ENCODE measurements around the gene BFAR.

DNA sequence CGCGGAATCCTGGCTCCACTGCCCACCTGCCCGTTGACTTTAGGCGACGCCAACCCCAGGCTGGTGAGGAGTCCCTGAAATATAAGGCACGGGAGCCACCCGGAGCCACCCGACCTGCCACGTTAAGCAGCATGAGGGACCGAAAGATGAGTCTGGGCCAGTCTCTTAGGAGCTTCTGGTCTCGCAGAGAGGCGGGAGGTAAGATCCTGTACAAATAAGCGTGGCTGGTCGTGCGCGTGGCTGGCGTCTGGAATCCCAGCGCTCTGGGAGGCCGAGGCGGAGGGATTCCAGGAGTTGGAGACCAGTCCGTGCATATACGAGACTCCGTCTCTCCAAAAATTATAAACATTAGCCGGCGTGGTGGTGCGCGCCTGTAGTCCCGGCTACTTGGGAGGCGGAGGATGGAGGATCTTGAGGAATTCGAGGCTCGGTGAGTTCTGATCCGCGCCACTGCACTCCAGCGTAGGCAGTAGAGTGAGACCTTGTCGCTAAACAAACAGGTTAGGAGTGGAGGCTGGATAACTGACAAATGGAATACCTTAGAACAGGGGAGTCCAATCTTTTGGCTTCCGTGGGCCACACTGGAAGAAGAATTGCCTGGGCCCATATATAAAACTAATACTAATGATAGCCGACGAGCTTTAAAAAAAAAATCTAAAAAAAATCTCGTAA lies 684 bp upstream of the RSL1D1 start:
- PRO-cap = no peak
- RAMPAGE, long total RNA, 5 experiments = no peak in any of the 5 experiments
- RRBS = 0% methylated on average over 4 of the region's 39 CpGs

DNA sequence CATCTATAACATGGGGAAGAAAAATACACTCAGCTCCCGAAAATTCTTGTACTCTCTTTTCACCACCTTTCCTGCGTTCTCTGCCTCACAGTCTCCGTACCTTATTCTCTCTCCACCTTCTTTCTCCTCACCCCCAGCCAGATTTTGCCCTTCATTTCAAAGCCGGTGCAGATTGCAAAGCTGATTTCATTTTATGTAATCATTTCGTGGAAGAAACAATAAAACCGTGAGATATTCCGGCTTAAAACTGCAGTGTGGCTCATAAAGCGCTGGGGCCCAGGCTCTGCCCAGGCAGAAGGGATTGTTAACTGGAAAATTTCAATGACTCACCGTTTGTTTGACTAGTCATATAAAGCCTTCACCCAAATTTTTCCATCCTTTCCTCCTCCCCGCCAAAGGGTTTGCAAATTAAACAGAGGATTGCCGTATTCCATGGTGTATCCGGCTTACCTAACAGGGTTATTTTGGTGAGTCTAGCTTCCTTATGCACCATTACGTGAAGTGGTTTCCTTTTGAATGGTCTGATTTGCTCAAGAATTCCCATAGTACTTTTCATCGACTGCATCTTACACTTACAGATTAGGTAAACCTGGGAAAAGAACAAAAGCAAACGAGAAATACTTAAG lies 756 bp upstream of the GSPT1 start:
- PRO-cap = bidirectional peak, plus-strand start at position 406 of the sequence, minus-strand start at position 323 of the sequence
- RAMPAGE, long total RNA, 5 experiments = no peak in any of the 5 experiments
- RRBS = 5% methylated on average over 3 of the region's 15 CpGs

DNA sequence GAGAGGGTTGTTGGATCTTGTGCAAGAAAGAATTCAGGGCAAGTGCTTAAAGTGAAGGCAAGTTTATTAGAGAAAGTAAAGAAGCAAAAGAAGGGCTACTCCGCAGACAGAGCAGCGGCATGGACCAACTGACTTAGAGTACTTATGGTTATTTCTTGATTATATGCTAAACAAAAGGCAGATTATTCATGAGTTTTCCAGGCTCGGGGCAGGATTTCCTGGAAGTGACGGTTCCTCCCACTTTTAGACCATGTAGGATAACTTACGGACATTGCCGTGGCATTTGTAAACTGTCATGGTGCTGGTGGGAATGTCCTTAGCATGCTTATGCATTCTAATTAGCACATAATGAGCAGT lies 164.8 kb downstream of the SNX29 start:
- PRO-cap = no peak
- RAMPAGE, long total RNA, 5 experiments = no peak in any of the 5 experiments
- RRBS = no CpG with 5 or more reads among the region's 6 CpGs

DNA sequence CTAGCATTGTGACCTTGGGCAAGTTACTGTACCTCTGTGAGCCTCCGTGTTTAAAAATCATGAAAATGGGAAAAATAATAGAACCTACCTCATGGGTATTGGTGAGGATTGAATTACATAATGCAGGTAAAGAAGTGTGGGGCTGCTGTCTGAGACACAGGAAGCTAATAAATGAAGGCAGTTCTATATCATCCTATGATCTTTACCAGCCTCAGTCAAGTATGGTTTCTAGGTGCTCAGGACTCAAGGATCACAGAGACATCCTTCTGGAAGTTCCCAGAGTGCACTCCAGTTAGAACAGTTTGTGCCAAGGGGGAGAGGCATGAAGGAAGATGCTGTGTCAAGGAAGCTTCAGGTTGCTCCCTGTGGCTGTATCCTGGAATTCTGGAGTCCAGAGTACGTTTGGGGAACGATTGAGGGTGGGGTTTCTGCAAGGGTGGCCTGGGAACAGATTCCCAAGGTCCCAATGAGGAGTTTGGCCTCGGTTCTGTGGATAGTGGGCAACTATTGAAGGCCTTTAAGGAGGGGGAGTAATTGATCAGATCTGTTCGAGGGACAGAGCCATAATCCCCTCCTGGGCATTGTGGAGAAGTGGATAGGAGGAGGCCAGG lies 173.2 kb downstream of the SNX29 start:
- PRO-cap = no peak
- RAMPAGE, long total RNA, 5 experiments = start-site peak on the plus strand in 2 of 5 experiments, centred at positions 245 to 494 of the sequence, 6 reads per replicate
- RRBS = no CpG with 5 or more reads among the region's 5 CpGs

DNA sequence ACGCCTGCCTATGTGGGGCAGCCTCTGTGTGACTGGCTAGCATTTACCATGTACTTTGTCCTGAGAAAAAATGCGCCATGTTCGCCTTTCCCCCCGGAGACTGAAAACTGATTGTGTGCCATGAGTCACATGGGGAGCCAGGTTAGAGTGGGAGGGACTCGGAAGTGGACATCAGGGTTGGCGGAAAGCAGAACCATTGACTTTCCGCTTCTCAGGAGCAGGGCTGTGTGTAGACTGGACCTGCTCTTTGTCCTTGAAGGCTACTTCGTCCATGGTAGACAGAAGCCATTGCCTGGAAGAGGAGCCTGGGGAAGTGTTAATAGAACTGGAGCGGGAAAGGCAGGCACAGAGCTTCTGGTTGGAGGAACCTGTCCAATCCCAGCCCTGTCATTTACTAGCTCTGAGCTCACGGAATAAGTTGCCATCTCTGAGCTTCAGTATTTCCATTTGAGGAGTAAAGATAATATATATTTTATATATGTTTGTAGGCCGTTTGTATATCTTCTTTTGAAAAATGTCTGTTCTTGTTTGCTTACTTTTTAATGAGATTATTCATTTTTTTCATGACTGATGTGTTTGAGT lies 235.7 kb downstream of the SNX29 start:
- PRO-cap = no peak
- RAMPAGE, long total RNA, 5 experiments = start-site peak on the plus strand in 1 of 5 experiments, centred at position 83 of the sequence, 5 reads per replicate
- RRBS = no CpG with 5 or more reads among the region's 11 CpGs

- PRO-cap = no peak
- RAMPAGE, long total RNA, 5 experiments = no peak in any of the 5 experiments
- RRBS = no CpG with 5 or more reads among the region's 14 CpGs
Observed at GRCh38 chr16:12541399-12542092, 262.1 kb downstream of the CPPED1 start.

GRCh38 chr16:12544089-12544605 lies 259.5 kb downstream of the CPPED1 start:
- PRO-cap = no peak
- RAMPAGE, long total RNA, 5 experiments = no peak in any of the 5 experiments
- RRBS = 75% methylated on average over 5 of the region's 10 CpGs

- PRO-cap = no peak
- RAMPAGE, long total RNA, 5 experiments = no peak in any of the 5 experiments
- RRBS = no CpG with 5 or more reads among the region's 6 CpGs
Observed at GRCh38 chr16:12771126-12771710, 32.5 kb downstream of the CPPED1 start.

- PRO-cap = no peak
- RAMPAGE, long total RNA, 5 experiments = start-site peak on the plus strand in 1 of 5 experiments, at chr16:13935205-13935989 at its widest, 11 reads per replicate
- RRBS = no CpG with 5 or more reads among the region's 14 CpGs
Observed at GRCh38 chr16:13935450-13935940, 15.5 kb downstream of the ERCC4 start.

GRCh38 chr16:13995310-13995623 lies 75.3 kb downstream of the ERCC4 start:
- PRO-cap = no peak
- RAMPAGE, long total RNA, 5 experiments = no peak in any of the 5 experiments
- RRBS = no CpG with 5 or more reads among the region's 1 CpG

GRCh38 chr16:14087935-14088602 lies 16.9 kb downstream of the MRTFB start:
- PRO-cap = no peak
- RAMPAGE, long total RNA, 5 experiments = no peak in any of the 5 experiments
- RRBS = no CpG with 5 or more reads among the region's 7 CpGs

- PRO-cap = no peak
- RAMPAGE, long total RNA, 5 experiments = no peak in any of the 5 experiments
- RRBS = no CpG with 5 or more reads among the region's 2 CpGs
Observed at GRCh38 chr16:14151416-14152119, 80.4 kb downstream of the MRTFB start.

GRCh38 chr16:14246591-14247604 lies 175.8 kb downstream of the MRTFB start:
- PRO-cap = no peak
- RAMPAGE, long total RNA, 5 experiments = start-site peak on the plus strand in 3 of 5 experiments, at chr16:14246850-14247427 at its widest, 5 to 16 reads per replicate
- RRBS = 86% methylated on average over 1 of the region's 22 CpGs

DNA sequence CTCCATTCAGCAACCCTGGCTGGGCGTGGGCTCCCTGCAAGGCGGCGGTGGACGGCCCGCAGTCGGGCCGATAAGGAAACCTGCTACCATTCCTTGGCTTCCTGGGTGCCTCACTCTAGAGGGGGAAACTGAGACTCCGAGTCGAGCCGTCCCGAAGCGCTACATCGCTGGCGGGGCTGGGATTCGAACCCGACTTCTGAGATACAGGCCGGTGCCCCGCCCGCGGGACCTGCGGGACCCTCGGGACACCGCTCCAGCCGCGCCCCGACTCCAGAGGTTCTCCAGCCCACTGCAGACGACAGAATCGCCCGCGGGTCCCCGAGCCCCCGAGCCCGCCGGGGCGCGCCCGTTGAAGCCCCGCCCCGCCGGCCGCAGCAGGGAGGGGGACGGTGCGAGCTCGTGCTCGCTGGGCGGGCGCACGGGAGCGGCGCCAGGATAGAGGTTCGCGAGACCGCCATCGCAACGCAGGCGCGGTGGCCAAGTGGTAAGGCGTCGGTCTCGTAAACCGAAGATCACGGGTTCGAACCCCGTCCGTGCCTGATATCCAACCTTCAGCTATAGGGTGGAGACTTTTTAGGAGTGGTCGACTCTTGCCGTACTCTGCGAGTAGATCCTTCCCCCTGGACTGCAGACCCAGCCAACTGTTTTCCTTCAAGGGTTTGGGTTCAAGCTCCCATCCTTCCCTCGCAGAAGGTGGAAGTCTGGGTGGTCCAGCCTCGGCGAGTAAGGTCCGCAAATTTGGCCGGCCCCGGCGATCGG lies 214.5 kb downstream of the MRTFB start:
- PRO-cap = bidirectional peak, plus-strand start at position 465 of the sequence, minus-strand start at position 351 of the sequence
- RAMPAGE, long total RNA, 5 experiments = no peak in any of the 5 experiments
- RRBS = under 1% methylated on average over 13 of the region's 76 CpGs

DNA sequence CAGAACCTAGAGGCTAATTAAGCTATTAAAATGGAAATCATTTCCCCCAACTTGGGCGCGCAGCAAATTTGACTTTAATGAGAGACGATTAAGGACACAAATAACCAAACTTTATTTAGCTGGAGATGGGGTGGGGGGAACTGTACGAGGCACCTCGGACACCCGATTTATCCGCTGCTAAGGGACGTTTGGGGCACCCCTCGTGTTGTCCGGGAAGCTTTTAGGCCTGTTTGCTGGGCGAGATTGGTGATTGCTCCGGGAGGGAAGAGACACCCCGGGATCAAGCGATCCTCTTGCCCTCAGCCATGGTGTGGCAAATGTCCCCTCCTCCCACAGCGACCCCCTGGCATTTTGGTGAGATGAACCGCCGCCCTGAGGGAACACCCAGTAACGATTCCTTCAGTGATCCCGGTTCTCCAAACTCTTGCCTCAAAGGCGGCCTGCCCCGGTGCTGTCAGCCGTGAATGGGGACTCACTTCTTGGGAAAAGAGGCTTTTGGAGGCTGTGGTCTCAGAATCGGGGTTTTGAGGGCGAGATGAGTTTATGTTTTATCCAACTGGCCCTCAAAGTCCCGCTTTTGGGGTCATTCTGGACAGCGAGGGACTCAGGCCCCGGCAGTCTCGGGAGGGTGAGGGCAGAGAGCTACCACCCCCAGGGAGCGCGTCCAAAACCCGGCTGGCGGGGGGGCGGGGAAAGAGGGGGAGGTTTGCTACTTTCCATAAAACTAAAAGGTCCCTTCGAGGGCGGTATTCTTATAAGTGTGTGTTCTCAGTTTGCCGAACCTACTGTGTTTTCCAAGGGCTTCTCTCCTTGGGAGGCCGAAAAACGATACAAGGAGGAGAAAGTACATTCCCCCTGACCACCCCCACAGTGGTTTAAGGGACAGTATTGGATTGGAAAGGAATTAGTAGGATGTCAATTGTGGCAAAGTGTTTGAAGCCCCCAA lies 232.6 kb downstream of the MRTFB start:
- PRO-cap = no peak
- RAMPAGE, long total RNA, 5 experiments = no peak in any of the 5 experiments
- RRBS = 49% methylated on average over 12 of the region's 38 CpGs

DNA sequence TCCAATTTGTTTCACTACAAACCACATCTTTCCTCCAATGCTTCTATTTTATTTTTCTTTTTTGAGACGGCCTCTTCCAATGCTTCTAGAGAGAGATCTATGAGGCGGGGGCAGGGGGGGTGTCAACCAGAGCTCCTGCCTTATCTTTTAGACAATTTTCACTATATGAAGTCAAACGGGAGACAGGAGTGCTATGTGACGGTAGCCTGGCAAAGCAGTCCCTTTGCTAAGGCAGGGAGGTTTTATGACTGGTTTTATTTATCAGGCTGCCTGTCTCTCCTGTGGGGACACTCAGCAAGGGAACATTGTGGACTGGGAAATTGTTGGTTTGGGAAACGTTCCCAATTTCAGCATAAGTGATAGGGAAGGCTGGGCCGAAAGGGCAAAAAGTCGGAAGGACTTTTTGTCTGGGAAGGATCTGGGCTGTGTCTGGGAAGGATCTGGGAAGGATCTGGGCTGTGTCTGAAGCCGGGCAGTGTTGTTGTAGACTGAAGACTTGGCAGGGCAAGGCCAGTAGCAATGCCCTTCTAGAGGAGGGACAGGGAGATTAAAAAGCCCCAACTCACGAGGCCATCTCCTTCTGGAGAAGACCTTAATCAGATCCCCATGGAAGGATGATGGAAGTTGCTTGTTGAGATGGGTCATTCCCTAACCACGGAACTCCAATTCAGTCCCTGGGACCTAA lies 211.2 kb downstream of the PARN start:
- PRO-cap = no peak
- RAMPAGE, long total RNA, 5 experiments = no peak in any of the 5 experiments
- RRBS = no CpG with 5 or more reads among the region's 10 CpGs

DNA sequence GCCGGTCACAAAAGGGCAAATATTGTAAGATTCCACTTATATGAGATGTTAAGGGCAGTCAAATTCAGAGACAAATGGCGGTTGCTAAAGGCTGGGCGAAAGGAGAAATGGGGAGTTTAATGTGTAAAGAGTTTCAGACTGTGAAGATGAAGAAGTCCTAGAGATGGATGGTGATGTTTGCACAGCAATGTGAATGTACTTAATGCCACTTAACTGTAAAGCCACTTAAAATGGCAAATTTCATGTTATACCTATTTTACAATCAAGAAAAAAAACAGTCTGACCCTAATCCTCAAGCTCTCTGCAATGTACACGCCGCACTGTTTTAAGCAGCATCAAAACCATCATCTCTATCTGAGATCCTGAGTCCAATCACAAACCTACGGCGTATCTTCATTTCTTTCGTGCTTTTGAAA lies 1.0 kb downstream of the PARN start:
- PRO-cap = no peak
- RAMPAGE, long total RNA, 5 experiments = no peak in any of the 5 experiments
- RRBS = no CpG with 5 or more reads among the region's 8 CpGs

GRCh38 chr16:14632513-14633161 lies at the start of gene BFAR:
Gene BFAR, plus strand, starts transcription at chr16:14632951.
- PRO-cap = bidirectional peak, plus-strand start at chr16:14632885, minus-strand start at chr16:14632728
- RAMPAGE, long total RNA, 5 experiments = start-site peak on the plus strand in 5 of 5 experiments, at chr16:14632811-14632981 at its widest, 47 to 928 reads per replicate
- RRBS = 1% methylated on average over 28 of the region's 48 CpGs

- PRO-cap = no peak
- RAMPAGE, long total RNA, 5 experiments = no peak in any of the 5 experiments
- RRBS = no CpG with 5 or more reads among the region's 12 CpGs
Observed at GRCh38 chr16:14635406-14636090, 2.8 kb downstream of the BFAR start.

- PRO-cap = unidirectional peak, minus-strand start at chr16:14658175
- RAMPAGE, long total RNA, 5 experiments = no peak in any of the 5 experiments
- RRBS = no CpG with 5 or more reads among the region's 2 CpGs
Observed at GRCh38 chr16:14657906-14658576, 25.3 kb downstream of the BFAR start.